ENCODE results near the genes RFTN2 and SGO2.

GRCh38 chr2:197516169-197516872 lies 455 bp downstream of the MOB4 start:
- PRO-cap, 2 experiments: peak in 1 of 2 experiments; most common minus-strand start chr2:197516737 (in 1)

- PRO-cap, 2 experiments: peak in 1 of 2 experiments; most common minus-strand start chr2:197582078 (in 1)
These were observed 66.0 kb downstream of the MOB4 start for GRCh38 chr2:197581887-197582310.

- PRO-cap, 2 experiments: peak in 1 of 2 experiments; most common plus-strand start chr2:197675798 (in 1); most common minus-strand start chr2:197675746 (in 1)
These were observed at the start of gene RFTN2 for GRCh38 chr2:197675116-197676266. TSS of gene RFTN2 (minus strand) at chr2:197675587.

- PRO-cap, 2 experiments: no peak in any of the 2 experiments
These were observed 23.3 kb downstream of the MARS2 start for GRCh38 chr2:197728229-197729053.

DNA sequence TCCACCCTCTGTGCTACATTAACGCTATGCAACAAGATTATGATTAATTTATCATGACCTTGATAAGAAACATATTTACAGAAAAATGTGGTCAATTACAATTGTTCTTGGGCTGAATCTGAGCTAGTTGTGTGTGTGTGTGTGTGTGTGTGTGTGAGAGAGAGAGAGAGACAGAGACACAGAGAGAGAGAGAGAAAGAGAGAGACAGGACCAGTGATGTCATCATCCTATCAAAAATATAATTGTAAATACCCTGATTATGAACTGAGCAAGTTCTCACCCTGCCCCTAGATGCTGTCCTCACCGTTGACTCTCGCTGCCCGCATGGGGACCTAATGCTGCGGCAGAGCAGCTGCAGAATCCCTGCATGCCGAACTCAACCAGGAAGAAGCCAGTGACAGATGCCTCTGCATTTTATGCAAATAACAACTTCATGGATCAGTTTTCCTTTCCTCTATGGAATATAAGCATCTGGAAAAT lies 512.5 kb downstream of the PLCL1 start:
- PRO-cap, 2 experiments: no peak in any of the 2 experiments

DNA sequence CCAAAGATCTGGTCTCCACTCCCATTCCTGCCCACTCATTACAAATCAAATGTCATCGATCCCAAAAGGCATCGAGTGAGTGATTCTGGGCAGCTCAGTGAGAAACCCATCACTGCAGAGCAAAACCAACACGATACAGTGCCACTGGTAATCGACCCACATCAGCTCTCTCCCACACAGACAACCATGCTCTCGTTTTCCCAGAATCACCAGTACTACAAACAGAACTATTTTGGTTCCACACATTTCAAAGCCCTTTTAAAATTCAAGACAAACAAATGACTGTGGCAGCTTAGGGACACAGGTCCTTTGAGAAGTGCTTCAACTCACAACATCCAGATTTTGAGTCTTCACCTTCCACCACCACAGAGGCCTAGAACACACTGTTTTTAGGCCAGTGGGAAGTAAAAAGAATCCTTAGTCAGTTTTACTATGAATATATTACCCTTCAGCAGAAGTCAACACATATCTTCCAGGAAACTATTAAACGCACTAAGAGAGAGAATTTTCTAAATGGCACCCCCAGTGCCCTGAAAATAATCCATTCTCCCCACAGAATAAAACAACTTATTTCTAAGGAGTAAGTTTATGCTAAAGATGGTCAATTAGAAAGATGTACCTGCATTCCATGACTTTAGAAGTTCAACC lies 38.8 kb downstream of the SATB2 start:
- PRO-cap, 2 experiments: no peak in any of the 2 experiments

DNA sequence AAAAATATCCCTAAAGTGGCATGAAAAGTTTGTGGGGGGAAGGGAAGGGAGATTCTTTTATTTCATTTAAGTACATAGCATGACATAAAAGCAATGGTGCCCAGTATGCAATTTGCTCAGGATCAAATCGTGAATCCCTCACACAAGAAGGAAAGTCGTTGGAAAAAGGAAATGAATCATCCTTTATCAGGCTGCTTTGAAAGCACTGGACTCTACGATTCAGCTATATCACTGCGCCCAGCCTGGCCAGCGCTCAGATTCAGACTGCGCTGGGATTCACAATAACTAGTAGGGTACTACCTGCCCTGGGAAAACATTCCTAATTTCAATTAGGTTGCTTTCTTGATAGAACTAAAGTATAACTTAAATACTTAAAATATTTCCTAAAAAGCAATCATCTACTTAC lies 25.8 kb downstream of the SATB2 start:
- PRO-cap, 2 experiments: no peak in any of the 2 experiments

DNA sequence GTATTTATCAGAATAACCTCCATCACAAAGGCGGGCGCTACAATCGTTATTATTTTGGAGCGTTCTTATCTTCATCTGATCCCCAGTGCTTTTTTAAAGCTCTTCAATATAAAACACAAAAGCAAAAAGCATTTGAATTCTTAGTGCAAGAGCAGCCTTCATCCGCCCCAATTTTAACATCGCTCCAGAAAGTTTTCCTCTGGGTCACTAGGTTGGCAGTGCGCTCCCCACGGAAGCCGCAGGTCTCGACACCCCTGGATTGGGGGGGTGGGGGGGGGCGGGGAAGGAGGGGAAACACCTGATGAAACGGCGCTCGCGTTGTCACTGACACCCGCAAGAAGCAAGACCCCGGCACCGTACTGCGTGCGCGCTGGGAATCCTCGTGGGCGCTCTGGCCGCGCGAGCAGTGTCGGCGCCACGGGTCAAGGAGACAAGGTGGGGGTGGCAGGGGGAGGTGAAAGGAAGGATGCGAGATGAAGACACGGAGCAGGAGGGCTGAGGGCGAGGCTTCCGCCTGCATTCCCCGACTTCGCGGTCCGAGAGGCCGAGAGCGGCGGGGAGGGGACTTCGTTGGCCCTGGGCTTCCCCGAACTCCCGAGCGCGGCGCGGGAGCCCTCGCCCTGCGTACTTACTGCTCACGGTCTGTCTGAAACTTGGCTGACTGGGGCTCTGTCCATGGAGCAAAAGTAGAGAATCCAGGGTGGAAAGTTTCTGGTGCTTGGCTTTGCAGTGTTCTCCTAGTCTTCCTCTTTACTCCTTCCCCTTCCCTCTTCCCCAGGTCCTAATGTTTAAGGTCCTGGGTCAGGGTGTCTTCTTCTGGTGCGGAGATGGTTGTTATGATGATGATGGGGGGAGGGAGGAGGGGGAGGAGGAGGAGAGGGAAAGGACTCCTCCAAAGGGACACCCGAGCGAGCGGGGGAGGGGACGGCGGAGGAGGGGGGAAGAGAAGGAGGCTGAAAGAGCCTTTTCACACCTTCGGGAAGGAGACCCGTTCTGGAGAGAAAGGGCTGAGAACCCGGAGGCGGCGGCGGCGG lies 715 bp downstream of the SATB2 start:
- PRO-cap, 2 experiments: peak in 1 of 2 experiments; most common plus-strand start position 324 of the sequence (in 1); most common minus-strand start position 659 of the sequence (in 1)

DNA sequence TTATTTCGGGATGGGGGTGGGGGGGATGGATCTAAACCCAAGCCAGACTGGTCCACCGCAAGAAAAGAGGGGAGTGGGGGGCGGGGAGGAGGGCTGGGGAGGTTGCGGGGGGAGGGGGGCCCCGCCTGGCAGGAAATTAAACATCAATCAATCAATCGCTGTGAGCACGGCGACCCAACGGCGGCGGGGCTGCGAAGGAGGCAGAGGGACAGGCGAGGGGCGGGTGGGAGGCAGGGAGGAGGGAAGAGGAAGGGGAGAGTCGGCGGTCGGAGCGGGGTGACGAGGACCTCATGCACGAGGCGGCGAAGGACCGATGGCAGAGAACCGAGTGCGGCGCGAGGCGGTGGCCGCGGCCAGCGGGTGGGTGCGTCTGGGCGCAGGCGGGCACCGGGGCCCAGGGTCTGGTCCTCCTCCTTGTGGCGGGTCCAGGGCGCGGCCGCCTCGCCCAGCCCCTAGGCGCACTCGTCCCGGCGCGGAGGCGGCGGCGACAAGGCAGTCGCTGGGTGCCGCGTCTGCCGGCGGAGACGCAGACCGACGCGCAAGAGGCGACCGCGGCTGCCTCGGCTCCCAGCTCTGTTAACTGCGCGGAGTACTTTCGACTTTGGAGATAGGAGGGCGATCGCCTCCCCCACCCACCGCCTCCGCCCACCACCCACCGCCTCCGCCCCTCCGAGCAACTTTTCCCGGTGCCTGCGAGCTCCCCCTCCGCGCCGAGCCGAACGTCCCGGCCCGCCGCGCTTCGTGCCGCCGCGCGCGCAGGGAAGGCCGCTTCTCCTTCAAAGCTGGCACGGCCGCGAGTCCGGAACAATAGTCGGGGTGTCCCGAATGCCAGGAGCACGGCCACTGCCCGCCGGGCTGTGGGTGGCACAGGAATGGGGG lies 624 bp upstream of the SATB2 start:
- PRO-cap, 2 experiments: peak in 1 of 2 experiments; most common plus-strand start position 529 of the sequence (in 1); most common minus-strand start position 464 of the sequence (in 1)

- PRO-cap, 2 experiments: no peak in any of the 2 experiments
These were observed 143.1 kb upstream of the SPATS2L start for GRCh38 chr2:200163428-200163773.

DNA sequence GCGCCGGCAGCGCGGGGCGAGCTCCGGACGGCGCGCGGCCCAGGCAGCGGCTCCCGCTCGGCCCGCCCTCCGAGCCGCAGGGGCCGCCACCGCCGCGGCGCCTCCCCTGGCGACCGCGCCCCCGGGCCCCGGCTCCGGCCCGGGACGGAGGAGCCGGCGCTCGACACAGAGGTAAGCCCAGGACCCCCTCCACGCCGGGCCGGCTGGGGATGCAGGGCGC lies 169 bp downstream of the SPATS2L start:
- PRO-cap, 2 experiments: no peak in any of the 2 experiments

GRCh38 chr2:200377703-200378466 lies 71.4 kb downstream of the SPATS2L start:
- PRO-cap, 2 experiments: no peak in any of the 2 experiments

DNA sequence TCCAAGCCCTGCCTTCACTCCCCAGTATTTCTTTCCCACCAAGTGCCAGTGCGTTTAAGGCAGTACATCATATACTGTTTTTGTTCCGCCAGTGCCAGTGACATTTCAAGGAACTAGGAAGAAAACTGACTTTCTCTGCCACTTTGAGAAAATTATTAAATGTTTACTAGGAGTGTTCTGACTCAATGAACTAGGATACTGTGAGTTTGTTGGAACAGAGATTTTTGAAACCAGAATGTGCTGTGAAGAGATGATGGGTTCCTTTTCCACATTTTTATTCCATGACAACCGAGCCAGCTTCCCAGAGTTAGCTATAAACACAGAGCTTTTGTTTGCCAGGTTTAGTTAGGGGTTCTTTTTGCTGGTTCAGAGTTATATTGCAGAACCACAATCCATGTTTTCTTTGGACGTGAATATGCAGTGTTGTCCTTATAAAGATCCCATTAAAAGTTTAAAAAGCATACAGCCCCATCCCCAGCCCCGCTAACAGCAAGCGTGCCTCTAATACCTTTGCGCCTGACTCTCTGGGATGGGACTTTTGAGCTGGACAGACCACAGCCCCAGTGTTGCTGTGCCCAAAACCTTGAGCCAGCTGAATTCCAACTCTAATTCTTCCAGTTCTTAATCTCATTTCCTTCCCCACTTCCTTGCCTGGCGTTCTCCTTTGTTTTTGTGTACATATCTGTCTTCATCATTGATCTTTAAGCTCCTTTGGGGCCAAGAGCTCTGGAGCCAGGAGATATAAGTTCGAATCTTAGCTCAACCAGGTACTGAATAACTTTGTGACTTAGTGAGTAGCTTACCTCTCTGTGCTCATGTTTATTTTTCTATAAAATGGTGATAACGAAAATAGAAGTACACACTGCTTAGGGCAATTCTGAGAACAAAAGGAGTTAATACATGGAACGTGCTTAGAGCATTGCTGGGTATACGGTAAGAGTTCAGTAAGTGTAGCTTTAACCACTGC lies 72.3 kb downstream of the SPATS2L start:
- PRO-cap, 2 experiments: no peak in any of the 2 experiments

GRCh38 chr2:200525707-200526990 lies at the start of gene SGO2:
TSS of gene SGO2 (plus strand) at chr2:200526207.
- PRO-cap, 2 experiments: peak in 1 of 2 experiments; most common plus-strand start chr2:200526134 (in 1); most common minus-strand start chr2:200526041 (in 1)

GRCh38 chr2:200586466-200587044 lies 741 bp downstream of the AOX1 start:
- PRO-cap, 2 experiments: no peak in any of the 2 experiments

DNA sequence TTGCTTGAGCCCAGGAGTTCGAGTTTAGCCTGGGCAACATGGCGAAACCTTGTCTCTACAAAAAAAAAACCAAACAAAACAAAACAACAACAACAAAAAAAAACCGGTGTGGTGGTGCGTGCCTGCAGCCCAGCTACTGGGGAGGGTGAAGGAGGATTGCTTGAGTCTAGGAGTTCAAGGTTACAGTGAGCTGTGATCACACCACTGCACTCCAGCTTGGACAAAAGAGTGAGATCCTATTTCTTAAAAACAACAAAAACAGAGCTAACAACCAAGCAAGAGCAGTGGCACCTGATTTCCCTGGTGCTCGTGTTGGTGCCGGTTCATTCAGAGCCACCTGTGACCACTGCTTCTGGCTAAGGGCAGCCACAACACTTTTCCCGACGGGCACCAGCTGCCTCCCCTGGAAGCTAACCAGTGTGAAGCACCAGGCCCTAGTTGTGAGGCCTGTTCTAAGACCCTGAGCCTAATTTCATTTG lies 1.3 kb downstream of the AOX1 start:
- PRO-cap, 2 experiments: no peak in any of the 2 experiments

- PRO-cap, 2 experiments: no peak in any of the 2 experiments
These were observed 47.3 kb downstream of the AOX1 start for GRCh38 chr2:200633061-200633508.

GRCh38 chr2:200747897-200748561 lies 63.7 kb upstream of the BZW1 start:
- PRO-cap, 2 experiments: no peak in any of the 2 experiments

- PRO-cap, 2 experiments: no peak in any of the 2 experiments
These were observed 3.6 kb downstream of the BZW1 start for GRCh38 chr2:200815295-200815697.

DNA sequence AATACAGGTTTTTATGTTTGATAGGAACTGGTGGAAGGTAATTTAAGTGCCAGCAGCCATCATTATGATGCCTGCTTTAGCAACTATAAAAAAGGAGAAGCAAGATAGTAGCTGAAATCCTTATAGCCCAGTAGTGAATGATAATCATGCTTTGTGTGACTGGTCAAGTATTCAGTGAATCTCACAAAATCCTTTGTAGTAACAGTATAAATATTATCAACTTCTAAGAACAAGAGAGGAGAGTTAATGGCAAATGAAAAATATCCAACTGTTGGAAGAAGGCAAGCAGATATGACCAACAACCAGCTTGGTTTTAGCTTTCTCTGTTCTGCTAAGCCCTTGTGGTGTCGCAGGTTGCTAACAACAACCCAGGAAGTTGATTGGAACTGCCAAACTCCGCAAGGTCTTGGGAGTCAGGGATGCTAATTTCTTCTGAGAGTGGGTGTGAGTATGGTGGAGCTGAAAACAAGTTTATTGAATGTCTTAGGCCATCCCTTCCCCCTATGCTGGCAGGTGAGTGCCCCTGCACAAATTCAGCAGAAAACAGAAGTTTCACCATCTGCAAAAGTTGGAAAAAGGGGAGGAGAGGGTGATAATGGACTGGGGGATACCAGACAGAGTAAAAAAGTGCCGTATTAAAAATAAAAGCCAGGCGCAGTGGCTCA lies 17.5 kb downstream of the BZW1 start:
- PRO-cap, 2 experiments: no peak in any of the 2 experiments

Data from cerebral cortex (tissue), 2 donors.